Aorta (tissue), 1 donor: ENCODE data around the gene CXCR2.

DNA sequence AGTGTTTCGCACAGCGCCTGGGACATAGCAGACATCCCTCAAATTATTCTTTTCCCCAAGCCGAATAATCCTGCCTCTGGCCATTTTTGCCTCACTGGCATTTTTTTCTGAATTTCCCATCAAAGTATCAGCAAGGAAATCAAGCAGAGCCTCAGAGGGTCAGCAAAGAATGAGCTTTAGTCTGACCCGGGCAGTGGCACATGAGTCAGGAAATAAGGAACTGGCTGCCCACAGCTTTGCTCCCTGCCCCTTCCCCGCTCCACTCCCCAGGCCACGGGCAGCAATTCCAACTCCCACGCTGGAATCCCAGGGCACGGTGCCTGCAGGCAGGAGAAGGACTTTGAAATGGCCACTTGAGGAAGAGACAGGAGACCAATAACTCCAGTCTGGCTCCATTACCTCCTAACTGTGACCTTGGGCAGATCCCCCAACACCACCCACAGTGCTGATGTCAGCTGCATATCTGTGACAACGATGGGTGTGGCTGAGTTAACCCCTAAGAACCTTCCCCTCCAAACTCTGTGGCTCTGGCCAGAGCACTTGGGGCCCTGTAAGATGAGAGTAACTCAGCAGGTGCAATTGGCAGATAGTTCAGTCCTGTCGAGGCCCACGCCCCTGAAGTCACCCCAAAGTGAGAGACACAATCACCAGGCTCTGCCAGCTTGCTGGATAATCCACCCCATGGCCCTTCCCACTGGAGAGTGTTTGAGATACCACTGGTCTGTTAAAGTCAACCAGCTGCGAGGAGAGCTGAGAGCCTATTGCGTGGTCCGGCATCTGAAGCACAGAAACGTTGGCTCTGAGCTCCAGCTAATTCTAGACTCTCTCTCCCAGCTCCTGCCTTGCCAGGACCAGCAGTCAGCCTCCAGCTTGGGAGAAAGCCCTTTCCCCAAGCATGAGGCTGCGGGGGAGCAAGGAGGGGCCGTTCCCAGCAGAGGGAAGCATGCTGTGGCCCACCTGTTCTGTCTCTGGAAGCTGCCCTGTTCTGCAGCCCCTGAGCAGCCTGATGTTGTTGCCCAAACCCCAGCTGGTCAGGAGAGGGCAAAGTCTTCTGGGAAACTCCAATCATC lies 175.2 kb downstream of the TNS1 start:
- PRO-cap = no peak

DNA sequence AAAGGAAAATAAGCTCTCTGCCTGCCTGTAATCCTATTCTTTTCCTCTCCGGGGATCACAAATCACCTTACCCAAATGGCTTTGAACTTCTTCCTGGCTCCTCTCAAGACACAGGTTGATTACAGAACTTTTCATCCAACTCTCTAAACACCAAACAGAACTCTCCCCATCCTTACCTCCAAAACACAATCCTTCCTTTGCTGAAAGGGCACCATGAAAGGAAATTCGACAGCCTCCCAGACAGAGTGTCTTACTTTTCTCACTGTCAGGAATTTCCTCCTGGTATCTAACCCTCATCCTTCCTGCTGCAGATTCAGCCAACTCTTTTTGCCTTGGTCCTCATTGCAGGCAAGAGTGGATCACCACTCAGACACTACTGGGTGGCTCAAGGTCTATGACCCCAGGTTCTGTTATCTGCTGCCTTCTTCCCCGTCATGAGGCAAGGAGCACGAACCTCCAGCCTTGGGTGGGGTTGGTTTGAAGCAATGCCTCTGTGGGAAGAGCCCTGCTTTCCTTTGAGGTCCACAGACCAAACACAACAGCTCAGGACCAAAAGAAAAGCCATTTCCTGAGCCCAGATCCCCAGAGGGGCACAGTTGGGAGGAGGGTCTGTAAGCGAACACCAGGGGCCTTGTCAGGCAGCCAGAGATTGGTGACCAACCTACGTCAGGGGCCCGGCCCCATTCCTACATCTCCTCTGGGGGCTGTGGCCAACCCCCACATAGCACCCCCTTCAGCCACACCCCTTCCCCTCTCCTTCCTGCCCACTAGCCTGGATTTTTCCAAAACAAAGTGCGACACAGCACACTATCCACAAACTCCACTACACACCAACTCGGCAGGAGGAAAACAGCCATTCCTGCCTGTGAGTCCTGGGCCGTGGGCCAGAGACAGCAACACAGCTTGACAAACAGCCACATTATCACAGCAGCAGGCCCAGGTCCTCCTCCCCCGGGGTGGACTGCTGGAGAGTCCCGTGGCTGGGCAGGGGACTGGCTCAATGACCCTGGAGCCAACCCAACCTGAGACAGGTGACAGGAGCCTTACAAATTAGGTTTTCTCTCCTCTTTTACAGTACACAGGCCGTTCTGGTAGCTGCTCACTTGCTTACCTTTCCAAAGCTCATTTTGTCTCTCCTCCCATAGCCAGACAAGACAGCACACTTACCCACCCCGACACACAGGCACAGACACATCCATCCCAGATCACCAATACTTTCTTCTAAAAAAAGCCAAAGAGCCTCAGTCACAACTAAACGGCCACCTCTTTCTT lies 98.9 kb downstream of the TNS1 start:
- PRO-cap = no peak

DNA sequence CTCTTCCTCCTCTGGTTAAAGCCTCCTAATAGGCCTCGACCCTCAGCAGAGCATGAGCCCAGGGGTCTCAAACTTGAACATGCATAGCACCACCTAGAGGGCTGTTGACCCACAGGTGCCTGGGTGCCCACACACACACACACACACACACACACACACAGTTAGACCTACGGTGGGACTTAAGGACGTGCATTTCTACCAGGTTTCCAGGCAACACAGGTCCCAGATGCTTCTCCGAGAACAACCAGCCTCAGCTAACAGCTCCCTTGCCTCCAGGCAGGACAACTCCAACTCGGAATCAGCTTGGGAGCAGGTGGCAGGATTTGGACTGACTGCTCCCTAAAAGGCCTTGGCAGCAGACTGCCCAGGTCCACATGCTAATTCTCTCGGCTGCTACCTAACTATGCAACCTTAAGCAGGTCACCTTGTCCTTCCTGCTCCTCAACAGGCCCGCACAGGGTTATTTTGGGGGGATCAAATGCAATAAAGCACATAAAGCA lies 93.3 kb downstream of the TNS1 start:
- PRO-cap = no peak

DNA sequence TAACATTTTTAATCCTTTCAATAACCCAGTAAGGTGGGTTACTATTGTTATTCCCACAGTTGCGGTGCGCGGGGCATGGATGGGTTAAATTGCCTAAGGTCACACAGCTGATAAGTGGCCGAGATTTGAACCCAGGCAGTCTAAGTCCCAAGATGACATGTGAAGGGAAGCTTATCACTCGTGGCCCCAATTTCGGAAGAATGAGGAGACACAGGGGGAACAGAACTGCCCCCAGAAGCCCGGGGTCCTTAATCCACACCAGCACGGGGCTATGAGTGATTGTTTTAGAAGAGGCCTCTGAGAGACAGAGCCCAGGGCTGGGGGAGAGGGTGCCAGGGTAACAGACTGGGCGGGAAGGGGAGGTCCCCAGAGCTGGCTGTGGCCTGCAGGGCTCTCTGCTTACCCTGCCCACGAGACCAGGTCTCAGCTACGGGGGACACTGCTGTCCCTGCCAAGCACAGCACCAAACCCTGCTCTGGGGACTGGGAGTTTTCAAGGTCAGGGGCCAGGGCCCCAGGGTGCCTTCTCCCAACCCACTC lies 80.9 kb downstream of the TNS1 start:
- PRO-cap = no peak

GRCh38 chr2:217923381-217924330 lies 79.1 kb downstream of the TNS1 start:
- PRO-cap = unidirectional peak, minus-strand start at chr2:217924070

GRCh38 chr2:217952769-217953347 lies 49.9 kb downstream of the TNS1 start:
- PRO-cap = no peak

- PRO-cap = no peak
Measured at GRCh38 chr2:217999927-218000721, 2.7 kb downstream of the TNS1 start.

DNA sequence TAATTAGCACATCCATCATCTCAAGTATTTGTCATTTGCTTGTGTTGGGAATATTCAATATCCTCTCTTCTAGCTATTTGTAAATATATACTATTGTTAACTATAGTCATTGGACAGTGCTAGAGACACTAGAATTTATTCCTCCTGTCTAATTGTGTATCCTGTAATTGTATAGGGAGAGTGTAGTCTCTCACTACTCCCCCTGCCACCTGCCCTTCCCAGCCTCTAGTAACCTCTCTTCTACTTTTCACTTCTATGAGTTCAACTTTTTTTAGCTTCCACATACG lies 23.0 kb upstream of the RUFY4 start:
- PRO-cap = no peak

DNA sequence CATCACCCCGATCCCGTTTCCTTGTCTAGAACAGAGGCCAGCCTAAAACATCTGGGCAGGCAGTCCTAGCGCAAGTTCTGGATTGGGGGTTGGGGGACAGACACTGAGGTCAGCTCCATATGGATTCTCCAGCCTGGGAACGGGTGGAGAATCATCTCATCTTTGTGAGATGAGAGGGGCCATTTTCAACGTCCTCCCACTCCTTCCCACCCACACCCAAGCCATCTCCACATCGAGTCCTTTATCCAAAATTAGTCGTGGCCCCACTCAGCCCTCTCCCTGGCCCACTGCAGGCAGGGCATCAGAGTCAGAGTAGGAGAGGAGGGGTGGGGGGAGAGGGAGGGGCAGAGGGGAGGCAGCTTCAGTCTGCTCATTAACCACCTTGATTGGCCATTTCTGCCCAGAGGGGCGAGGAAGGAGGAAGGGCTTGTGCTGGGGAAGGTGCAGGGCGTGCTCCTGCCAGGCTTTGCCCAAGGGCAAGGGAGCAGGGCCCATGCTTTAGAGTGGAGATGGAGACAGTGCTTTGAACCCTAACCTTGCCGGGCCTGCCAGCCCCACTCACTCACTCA lies 4.0 kb upstream of the RUFY4 start:
- PRO-cap = no peak

DNA sequence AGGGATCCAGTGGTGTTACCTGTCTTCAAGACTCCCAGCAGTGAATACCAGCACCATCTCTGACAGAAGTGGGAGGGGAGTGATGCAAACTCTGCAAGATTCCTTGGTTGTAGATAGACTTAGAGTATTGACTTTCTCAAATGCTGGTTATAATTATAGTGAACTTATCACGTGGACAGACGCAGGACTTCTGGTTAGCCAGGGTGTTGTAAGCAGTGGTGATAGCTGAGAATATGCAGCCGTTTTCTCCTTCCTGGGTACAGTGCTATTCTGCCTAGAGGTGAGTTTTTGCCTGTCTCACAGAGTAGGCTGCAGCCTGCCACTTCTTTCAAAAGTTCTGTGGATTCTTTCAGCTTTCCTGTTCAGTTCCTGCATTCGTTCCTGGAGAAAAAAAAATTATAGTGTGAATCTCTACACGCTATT lies 737 bp upstream of the CXCR2 start:
- PRO-cap = no peak

DNA sequence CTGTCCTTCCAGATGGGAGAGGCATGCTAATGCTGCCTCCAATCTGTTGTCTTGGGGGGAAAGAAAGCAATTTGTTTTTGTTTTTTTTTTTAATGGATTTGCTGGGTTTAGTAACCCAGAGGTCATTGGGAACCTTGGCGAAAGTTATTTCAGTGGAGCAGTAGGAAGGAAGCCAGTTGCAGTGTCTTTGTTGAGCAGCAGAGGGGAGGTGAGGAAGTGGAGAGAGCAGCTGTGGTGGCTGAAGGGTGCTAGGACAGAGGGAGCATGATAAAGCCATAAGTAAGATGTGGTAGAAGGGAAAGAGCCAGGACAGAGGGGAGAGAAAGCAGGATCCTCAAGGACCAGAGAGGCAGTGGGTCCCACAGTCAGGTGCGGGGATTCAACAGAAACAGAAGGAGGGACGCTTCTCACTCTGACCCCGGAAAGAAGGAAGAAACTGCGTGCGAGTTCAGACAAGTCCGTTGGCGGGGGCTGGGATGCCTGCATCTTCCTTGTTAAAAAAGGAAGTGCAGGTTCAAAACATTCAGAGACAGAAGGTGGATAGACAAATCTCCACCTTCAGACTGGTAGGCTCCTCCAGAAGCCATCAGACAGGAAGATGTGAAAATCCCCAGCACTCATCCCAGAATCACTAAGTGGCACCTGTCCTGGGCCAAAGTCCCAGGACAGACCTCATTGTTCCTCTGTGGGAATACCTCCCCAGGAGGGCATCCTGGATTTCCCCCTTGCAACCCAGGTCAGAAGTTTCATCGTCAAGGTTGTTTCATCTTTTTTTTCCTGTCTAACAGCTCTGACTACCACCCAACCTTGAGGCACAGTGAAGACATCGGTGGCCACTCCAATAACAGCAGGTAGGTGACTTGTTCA lies at the start of gene CXCR2:
Gene CXCR2 (plus strand): TSS at position 526 of the 867 bp plus-strand sequence.
- PRO-cap = no peak

- PRO-cap = no peak
Measured at GRCh38 chr2:218233677-218234166, 16.7 kb downstream of the ARPC2 start.

DNA sequence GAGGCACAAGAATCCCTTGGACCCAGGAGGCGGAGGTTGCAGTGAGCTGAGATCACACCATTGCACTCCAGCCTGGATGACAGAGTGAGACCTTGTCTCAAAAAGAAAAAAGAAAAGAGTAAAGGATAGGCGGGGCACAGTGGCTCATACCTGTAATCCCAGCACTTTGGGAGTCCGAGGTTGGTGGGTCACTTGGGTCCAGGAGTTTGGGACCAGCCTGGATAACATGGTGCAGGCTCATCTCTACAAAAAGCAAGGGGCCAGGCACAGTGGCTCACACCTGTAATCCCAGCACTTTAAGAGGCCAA lies 14.4 kb upstream of the GPBAR1 start:
- PRO-cap = no peak

DNA sequence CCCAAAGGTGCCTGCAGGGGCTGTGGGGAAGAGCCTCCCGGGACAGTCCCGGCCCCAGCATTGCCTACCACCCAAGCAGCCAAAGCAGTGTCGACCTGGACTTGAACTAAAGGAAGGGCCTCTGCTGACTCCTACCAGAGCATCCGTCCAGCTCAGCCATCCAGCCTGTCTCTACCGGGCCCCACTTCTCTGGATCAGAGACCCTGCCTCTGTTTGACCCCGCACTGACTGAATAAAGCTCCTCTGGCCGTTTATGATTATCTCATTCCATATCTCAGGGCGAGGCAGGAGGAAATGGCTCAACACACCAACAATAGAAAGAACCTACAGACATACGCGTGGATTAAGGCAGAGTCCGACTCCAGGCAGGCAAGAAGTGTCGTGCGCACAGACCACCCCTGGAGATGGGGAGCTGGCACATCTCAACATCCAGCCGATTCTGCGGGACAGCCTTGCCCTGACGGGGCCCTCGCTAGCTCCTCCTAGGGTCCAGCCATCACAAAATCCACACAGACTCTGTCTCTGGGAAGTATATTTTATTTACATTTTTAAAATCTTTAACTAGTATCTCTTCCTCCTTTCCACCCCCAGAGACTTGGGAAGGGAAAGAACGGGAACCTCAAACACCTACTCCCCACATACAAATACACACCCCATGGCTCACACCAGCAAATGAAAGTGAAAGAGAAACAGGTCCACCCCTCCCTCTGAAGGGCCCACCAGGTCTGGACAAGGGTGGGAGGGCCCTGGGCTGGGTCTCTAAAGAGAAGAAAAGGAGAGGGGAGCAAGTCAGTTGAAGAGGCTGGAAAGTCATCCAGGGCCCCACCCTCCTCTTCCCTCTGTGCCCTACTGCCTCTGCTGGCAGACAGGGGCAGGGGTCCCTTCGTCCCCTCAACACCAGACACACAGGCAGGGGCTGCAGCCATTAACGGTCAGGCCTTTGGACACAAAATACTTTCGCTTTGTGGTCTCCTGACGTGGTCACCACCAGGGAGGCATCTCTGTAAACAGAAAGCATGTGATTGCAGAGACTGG lies 3.1 kb downstream of the GPBAR1 start:
- PRO-cap = no peak

- PRO-cap = no peak
Measured at GRCh38 chr2:218269405-218269970, 449 bp downstream of the AAMP start.

- PRO-cap = unidirectional peak, minus-strand start at chr2:218272790
Measured at GRCh38 chr2:218272273-218273384, 2.3 kb downstream of the PNKD start.

GRCh38 chr2:218317809-218318300 lies 25.6 kb upstream of the TMBIM1 start:
- PRO-cap = no peak

DNA sequence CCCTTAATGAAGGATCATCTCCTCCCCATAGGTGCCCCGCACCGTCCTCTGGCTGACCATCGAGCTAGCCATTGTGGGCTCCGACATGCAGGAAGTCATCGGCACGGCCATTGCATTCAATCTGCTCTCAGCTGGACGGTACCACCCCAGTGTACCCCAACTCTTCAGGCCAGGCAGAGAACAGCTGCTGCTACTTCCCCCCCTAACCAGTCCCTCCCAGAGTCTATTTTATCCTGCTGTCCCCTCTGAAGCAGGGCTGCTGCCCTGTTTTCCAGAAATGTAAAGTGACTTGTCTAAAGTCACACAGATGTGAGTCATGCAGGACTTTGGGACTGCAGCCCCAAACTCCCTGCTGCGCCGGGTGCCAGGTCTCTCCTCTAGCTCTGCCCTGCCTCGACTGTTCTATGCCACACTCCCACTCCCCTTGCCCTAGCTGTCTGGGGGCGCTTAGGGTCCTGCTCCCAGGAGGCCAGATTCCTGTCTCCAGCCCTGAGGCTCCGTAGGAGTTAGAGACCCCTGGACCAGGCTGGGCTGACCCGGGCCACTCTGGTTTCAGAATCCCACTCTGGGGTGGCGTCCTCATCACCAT lies 4.6 kb downstream of the SLC11A1 start:
- PRO-cap = no peak

DNA sequence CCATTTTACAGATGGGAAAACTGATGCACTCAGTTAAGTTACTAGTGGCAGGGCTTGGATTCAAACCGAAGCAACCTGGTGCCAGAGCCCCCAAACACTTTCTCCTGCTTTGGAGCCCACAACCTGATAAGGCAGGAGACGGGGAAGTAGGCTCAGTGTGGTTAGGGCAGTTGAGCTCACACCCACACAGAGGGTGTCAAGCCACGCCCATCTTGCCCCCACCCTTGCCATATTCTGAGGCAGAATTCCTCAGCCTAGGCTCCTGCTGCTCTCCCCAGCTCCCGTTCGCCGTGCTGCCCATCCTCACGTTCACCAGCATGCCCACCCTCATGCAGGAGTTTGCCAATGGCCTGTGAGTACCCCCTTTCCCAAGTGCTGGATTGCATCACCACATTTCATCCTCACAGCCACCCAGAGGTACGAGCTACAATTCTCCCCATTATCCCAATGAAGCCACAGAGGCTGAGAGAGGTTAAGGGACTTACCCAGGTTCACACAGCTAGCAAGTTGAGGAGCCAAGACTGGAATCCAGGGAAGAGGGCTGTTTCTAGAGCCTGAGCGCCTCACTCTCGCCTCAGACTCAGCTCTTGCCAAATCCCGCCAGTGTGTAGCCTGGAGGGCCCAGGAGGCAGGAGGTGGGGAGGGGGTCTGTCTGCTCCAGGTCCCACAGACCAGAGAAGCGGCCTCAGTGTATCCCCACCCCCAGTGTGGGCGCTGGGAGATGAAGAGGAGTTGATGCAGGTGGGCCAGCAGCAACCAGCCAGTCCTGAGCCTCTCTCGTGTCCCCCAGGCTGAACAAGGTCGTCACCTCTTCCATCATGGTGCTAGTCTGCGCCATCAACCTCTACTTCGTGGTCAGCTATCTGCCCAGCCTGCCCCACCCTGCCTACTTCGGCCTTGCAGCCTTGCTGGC lies 5.6 kb upstream of the CTDSP1 start:
- PRO-cap = no peak

GRCh38 chr2:218405744-218406799 lies 6.4 kb downstream of the CTDSP1 start:
- PRO-cap = unidirectional peak, plus-strand start at chr2:218406283; unidirectional peak, plus-strand start at chr2:218406374; bidirectional peak, plus-strand start at chr2:218406692, minus-strand start at chr2:218406440; unidirectional peak, plus-strand start at chr2:218406773